Hair follicular keratinocyte (primary cell): ENCODE measurements around the gene SLC34A2.

DNA sequence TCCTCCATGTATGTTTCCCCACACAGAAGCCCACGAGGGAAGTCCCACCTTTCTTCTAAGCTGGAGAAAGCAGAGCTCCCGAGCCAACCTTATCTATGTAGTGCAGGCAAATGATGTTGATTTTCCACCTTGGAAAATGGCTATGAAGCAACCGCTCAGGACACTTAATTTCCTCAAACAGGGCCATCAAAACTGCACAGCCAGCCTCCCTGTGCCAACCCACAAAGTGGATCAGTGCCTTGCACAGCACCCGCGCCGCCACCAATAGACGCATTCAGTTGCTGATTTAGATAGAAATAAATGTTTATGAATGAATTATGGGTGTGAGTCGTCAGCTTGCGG is 46.9 kb downstream of the SOD3 start:
- RAMPAGE, long total RNA, result no peak

DNA sequence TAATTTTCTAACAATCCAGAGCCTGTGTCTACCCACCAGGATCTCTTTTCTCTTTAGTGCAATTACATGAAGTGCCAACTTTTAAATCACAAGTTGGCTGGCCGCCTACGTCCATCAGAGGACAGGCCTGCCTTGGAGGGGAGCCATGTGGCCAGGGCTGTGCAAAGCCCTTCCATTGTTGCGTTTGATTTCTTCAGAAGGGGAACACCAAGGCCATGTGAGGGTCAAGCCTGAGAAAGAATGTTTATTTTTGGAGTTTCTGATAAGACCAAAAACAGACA is 63.3 kb downstream of the ANAPC4 start:
- RAMPAGE, long total RNA, result no peak

GRCh38 chr4:25654987-25656055 is at the start of gene SLC34A2:
Gene SLC34A2 (plus strand): TSS chr4:25655851.
- RAMPAGE, long total RNA, result no peak

DNA sequence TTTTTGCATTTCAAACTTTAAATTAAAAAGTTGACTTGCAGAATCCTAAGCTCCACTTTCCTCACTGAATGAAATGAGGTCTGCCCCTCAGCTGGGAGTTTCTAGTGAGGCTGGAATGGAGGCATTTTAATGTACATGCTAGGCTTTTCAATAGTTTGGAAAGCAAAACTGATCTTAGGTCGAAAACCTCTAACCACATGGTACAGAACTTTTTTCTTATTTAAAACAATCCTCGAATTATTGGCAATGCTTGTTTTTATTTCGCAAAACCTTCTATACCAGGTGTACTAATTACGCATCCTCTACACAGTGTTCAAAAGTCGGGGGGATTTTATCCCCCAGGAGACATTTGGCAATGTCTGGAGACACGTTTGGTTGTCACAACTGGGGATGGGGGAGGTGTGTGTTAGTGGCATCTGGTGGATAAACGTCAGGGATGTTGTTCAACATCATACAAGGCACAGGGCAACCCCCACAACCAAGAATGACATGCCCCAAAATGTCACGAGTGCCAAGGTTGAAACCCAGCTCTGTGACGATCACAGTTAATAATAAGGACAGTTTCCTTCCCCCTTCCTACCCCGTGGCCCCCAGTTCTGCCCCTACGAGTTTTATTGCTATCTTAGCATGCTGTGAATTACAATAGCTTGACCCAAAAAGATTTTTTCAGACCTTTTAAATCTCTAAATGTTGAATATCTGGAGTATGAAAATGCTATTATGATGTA is 15.8 kb upstream of the SEL1L3 start:
- RAMPAGE, long total RNA, result no peak

GRCh38 chr4:26015141-26015846 is 101.3 kb downstream of the SMIM20 start:
- RAMPAGE, long total RNA, result no peak

DNA sequence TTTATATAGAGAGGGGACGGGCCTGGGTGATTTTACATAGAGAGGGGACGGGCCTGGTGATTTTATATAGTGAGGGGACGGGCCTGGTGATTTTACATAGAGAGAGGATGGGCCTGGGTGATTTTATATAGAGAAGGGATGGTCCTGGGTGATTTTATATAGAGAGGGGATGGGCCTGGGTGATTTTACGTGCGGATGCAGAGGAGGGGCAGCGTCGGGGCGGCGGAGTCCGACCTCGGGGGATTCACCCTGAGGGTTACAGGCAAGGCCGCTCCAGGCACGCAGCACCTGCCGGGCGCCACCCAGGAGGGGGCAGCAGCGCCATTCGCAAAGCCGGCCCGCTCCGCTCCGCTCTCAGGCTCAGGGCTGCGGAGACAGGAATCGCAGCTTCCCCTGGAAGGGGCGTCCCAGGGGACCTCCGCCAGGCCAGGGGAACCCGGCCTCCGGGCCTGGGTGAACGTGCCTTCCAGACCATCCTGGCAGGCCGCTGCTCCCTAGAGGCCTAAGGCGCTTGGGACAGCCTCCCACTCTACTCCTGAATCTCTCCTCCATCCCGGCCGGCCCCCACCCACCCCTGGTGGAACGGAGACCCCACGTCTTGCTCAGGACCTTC is 114.7 kb downstream of the SMIM20 start:
- RAMPAGE, long total RNA, result no peak

- RAMPAGE, long total RNA, result no peak
Observed at GRCh38 chr4:26048528-26048980, 134.5 kb downstream of the SMIM20 start.

DNA sequence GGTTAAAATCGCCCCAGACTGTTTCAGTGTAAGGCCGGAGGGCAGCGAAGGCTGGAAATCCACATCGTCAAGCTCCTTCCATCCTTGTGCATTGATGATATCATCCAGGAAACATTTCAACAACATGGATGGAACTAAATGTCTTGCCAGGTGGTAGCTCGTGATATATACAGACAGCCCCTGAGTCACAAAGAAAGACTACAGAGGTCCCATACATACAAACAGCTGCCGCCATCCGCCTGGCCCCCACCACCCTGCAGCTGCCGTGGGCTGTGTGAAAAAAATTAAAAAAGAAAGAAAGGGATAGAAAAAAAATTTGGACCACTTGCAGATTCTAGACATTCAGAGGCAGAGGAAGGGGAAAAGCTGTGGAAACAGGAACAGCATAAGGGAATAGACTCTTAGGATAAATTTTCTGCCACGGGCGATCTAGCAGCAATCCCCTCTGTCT is 148.8 kb upstream of the RBPJ start:
- RAMPAGE, long total RNA, result no peak

- RAMPAGE, long total RNA, result no peak
Observed at GRCh38 chr4:26238402-26239771, 81.9 kb upstream of the RBPJ start.

DNA sequence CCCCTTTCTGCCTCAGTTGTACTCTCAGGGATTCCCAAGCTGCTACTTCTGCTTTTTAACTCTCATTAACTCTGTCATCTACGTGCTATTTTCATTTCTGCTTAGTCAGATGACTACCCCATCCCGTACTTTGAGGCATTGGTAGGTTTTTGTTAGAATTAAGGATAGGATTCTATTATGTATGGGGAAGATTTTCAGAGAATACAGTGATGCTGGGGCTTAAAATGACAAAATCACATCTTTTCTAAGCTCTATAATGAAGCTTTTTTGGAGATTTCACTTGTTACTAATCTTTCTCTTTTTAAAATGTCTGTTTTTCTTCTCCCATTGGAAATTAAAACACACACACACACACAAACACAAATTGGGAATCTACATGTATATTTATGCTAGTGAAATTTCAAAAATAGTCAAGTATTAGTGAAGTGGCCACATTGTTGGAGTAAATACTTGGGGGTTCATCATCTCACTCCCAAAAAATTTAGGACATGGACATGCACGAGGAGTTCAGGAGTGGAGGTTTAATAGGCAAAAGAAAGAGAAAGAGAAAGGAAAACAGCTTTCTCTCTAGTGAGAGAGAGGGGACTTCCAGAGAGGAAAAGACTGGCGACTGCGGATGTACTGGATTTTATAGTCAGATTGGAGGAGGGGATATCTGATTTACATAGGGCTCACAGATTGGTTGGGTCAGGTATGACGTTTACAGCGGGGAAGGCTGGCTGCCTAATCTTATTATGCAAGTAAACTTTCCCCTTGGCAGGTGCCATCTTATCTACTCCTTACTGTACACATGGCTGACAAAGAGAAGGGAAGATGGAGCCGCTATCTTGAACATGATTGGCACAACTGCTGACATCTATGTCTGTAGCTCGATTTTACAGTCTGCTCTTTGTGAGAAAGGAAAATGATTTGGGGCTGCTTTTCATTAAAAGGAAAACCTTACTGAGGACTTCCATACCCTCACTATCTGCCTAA is 25.2 kb downstream of the RBPJ start:
- RAMPAGE, long total RNA, result no peak

DNA sequence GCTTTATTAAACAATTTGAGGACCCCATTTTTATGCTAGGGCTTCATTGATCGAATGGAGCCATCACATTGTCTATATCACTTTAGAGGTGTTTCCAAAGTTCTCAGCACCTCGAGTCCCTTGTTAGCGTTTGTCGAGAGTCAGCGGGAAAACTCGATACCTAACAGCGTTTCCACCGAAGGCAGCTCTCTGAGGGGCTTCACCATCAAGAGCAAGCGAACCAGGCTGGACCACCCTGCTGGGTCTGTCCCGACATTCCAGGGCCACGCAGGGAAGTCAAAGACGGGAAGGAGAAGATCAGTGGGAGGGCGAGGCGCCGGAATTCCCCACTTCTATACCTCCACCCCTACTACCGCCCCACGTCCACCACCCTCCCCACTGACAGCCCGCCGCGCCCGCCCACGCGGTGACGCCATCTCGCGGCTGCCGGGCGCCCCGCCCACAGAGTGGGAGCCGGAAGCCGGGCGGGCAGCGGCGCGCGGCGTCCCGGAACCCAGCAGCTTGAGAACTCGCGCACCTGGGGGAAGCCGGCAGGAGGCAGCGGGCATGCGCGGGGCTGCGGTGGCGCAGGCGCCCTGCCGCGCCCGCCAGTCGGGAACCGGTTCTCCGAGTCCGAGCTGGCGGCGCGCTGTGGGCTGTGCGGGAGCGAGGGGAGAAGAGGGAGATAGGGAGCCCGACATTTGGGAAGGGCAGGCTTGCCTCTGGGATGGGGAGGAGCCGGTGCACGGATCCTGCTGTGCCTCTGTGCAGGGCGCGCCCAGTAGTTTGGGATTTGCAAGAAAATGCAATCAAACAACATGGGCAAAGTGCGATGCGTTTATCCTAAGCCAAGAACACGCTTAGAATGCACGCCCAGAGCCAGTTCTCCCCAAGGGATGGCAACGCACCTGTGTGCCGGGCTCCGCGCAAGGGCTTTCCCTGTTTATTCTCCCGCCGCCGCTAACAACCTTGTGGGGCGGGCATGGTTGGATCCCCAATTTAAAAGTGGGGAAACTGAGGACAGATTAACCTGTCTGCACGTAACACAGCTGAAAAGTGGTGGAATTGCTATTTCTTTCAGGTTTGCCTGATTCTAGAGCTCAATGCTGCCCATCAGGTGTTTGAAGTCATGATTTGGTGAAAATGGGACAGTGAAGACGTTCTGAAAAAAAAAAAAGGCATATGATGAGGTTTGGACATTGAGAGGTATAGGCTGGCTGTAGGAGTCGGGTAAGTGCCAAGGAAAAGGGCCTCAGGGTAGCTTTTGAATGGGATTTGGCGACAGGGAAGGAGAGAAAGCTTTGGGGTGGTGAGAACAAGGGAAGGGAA is 3.0 kb upstream of the STIM2 start:
- RAMPAGE, long total RNA, result no peak

DNA sequence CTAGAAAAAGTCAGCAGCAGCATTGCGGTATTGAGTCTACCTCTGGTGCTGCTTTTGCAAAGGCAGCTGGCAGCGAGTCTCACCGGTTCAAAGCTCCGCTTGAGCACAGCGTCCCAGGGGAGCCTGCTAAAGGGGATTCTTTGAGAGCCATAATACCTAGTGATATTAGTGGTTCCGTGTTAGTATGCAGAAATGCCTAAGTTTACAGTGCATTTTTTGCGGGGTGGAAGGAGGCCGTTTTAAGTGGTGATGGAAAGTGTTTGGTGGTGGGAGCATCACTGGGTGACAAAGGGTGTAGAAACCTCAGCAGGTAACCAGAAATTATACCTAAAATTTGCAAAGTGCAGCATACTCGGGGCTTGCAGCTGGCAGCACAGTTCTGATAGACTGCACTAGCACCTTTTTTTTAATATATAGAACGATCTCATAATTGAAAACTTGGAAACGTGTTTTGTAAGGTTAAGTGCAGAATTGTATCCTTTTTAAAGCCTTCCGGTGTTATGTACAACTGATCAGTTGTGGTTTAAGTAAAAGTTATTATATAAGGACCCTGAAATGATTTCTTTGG is 1.2 kb downstream of the STIM2 start:
- RAMPAGE, long total RNA, result no peak

DNA sequence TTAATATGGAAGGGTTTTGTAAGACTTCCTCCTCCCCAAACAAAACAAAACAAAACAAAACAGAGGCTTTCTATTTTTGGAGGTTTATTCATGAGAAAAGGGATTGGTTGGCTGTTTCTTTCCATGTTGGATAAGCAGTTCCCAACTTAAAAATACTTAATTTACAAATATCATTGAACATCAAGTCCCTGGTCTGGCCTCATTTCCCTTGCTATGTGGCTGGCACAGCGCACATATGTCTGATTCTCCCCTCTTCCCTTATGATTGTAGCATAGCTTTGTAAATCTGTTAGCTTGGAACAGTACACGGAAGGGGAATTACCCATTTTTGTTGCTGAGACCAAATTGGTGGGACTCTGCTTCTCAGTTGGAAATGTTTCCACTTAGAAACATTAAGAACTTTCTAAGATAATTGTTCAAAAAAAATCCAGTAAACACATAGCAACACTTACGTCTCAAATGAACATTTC is 47.1 kb downstream of the STIM2 start:
- RAMPAGE, long total RNA, result no peak

GRCh38 chr4:31995875-31996582 is 1275.9 kb downstream of the PCDH7 start:
- RAMPAGE, long total RNA, result no peak

- RAMPAGE, long total RNA, result no peak
Observed at GRCh38 chr4:36130345-36130982, 113.8 kb downstream of the ARAP2 start.

- RAMPAGE, long total RNA, result no peak
Observed at GRCh38 chr4:36241717-36242479, 2.4 kb downstream of the ARAP2 start.

GRCh38 chr4:36243546-36243812 is 835 bp downstream of the ARAP2 start:
- RAMPAGE, long total RNA, result no peak

- RAMPAGE, long total RNA, result no peak
Observed at GRCh38 chr4:36243813-36244236, 489 bp downstream of the ARAP2 start.

DNA sequence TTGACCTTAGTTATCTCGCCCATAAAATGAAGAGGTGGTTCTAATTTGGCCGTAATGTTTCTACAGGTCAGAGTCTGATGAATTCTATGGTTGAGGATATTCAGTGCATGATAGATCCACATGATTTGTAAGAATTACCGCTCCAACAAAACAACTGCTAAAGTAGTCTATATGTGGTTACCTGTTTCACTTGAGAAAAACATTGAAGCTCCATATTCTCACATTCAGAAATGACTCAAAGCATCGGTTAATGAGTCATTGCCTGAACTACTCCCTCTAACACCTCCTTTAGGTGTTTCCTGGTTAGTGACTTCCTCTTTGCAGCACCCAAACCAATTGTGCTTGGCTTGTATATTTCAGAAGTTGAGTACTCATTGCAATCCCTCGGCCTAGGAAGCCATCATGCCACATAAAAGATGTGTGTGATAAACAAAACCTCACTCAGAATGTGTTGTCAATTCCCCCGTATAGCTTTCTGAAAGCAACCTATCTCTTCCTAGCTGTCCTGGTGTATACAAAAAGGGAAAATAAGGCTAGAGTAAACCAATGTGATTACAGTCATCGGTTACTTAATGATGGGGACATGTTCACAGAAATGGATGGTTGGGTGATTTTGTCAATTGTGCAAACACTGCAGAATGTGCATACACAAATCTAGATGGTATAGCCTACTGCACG is 4.8 kb downstream of the DTHD1 start:
- RAMPAGE, long total RNA, result no peak

GRCh38 chr4:37441684-37442126 is 12.0 kb upstream of the C4orf19 start:
- RAMPAGE, long total RNA, result no peak